Right lobe of liver (tissue), 4 donors: Measurements from ENCODE around the genes KIAA2012, FAM117B, NBEAL1 and RAPH1.

- PRO-cap, 4 experiments = no peak in any of the 4 experiments
- RAMPAGE, long total RNA, 2 experiments = no peak in any of the 2 experiments
Measured at GRCh38 chr2:201971466-201971917, 62.2 kb upstream of the FZD7 start.

DNA sequence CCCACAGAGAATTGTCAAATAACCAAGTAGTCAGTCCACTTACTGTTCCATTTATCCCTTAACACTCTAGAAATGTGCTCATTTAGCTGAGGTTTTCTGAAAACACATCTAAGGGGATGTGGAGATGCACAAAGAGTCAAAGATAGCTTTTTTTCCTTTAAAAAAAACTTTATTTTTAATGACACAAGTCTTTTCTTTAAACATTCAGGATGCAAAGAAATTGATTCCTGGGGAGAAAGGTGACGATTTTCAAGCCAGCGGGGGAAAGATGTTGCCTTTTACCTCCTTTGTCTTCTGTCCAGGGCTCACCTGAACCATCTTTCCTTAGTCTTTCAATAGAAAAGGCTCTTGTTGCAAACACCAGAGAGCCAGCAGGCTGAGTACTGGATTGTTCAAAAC, 55.6 kb upstream of the FZD7 start:
- PRO-cap, 4 experiments = no peak in any of the 4 experiments
- RAMPAGE, long total RNA, 2 experiments = no peak in any of the 2 experiments

GRCh38 chr2:202034363-202035476, 1.1 kb downstream of the FZD7 start:
- PRO-cap, 4 experiments = no peak in any of the 4 experiments
- RAMPAGE, long total RNA, 2 experiments = no peak in any of the 2 experiments

DNA sequence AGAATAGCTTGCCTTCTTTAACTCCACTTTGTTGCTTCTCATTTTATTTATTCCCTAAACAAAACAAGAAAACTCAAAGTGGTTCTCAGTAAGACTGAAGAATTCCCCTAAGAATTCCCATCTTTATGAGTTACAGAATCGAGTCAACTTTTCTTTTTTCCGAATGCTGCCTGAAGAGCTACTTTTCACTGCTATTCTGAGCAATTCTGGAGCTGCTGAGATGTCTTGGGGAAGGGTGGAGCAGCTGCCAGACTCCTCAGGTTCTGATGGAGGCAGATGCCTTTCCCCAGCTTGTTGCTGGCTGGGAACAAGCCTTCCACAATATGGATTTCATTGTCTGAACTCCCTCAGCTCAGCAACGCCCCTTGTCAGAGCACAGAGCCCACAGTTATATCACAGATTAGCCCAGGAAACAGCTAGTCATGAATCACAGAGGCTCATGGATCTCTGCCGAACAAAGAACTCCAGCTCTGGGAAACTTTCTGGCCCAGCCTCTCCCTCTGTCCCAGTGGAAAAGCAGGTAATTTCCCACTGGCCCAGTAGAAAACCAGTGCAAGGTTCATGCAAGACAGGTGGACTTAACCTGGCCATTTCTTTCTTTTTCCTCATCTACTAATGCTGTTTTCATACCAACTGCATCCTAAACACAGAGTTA, 8.9 kb upstream of the KIAA2012 start:
- PRO-cap, 4 experiments = no peak in any of the 4 experiments
- RAMPAGE, long total RNA, 2 experiments = no peak in any of the 2 experiments

- PRO-cap, 4 experiments = no peak in any of the 4 experiments
- RAMPAGE, long total RNA, 2 experiments = no peak in any of the 2 experiments
Measured at GRCh38 chr2:202073023-202073443, at the start of gene KIAA2012. TSS of gene KIAA2012 (plus strand) at chr2:202073255.

GRCh38 chr2:202312135-202312477, 46.5 kb downstream of the NOP58 start:
- PRO-cap, 4 experiments = no peak in any of the 4 experiments
- RAMPAGE, long total RNA, 2 experiments = no peak in any of the 2 experiments

DNA sequence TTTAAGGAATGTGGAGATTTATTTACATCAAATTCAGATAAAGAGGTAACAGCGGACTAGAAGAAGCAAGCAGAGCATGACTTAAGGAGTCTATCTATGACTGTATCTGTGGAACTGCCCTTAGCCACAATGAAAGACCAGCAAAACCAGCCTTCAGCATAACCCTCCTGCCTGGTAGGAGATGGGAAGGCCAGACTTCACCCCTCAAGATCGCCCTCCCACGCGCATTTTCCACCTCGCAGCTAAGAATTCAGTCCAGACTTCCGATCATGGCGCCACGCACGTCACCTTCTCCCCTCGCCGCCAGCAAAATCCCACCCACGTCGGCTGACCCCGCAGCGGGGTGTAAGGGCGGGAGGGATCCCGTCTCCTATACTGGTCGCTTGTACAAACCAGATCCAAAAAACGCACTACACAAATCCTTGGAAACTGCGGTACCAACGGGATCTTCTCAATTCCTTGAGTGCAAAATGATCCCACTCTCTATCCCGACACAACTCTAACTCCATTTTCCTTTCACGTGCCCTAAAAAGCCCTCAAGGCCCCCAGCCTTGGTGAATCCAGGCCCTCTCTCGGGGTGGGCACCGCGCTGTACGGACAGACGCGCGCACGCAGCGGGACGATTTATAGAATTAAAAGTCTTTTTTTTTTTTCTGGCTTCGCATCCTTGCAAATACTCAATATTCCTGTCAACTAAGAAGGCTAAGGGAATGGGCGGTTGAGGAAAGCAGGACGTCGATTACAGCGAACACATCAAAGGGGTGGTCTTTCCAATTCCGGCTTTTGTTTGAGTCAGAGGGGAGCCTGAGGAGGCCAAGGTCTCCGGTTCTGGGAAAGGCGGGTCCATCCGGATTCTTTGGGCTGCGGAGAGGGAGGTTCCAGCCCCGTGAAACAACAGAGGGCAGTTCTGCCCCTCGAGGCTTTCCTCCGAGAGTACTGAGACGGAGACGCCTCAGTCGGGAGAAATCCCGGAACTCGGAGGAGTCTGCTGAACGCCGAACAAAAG, 892 bp upstream of the BMPR2 start:
- PRO-cap, 4 experiments = peak in 4 of 4 experiments; most common plus-strand start position 258 of the sequence (in 4); most common minus-strand start position 938 of the sequence (in 3)
- RAMPAGE, long total RNA, 2 experiments = no peak in any of the 2 experiments

DNA sequence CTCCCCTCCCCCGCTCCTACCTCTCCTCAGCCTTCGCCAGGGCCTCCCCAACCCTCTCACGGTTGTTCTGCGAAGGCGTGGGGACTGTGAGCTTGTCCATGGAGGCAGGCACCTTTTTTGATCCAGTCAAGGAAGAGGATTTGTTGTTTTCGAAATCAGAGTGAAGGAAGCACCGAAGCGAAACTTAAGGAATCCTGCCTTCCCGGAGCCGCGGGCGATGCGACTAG, 557 bp downstream of the BMPR2 start:
- PRO-cap, 4 experiments = peak in 2 of 4 experiments; most common plus-strand start position 62 of the sequence (in 2); most common minus-strand start position 18 of the sequence (in 1)
- RAMPAGE, long total RNA, 2 experiments = no peak in any of the 2 experiments

GRCh38 chr2:202386038-202386422, 9.9 kb downstream of the BMPR2 start:
- PRO-cap, 4 experiments = no peak in any of the 4 experiments
- RAMPAGE, long total RNA, 2 experiments = no peak in any of the 2 experiments

- PRO-cap, 4 experiments = no peak in any of the 4 experiments
- RAMPAGE, long total RNA, 2 experiments = no peak in any of the 2 experiments
Measured at GRCh38 chr2:202501844-202502408, 125.8 kb downstream of the BMPR2 start.

DNA sequence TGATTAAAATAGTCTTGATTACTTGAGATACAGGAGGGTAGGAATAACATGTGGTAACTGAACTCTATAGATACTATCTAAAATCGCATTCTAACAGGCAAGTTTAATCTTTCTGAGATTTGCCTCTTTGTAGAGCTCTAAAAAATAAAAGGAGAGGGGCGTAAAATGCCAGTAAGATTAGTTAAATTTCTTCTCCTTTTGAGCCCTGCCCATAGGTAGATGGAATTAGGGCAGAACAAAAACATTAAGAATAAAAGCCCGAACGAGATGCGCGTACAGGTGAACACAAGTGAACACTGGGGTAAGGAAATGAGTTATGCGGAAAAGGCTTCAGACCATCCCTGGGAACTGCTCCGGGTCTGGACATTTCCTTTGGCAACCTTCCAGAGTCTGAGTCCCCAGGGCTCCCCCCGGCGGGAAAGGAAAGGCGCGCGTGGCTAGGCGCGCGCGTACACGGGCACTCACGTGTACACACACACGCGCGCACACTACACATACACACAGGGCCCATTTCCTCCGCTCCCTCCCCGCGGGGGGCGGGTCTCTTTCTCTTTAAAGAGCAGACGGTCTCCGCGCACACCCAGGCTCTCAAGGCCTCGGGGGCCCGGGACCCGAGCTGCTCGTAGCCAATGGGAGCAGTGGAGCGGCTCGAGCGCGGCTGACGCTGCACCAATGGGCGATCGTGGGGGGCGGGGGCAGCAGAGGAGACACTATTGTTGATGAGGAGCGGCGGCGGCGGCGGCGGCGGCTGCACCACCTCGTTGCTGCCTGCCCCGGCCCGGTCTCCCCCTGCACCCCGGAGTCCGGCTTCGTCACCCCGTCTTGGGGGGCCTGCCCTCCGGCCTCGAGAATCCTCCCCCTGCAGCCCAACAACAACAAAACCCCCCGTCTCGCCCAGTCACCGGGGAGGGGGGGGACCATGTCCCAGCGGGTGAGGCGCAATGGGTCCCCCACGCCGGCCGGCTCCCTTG, at the start of gene FAM117B:
Gene FAM117B, plus strand, starts transcription at position 701 of the 971 bp plus-strand sequence.
- PRO-cap, 4 experiments = peak in 4 of 4 experiments; most common plus-strand start position 713 of the sequence (in 4); most common minus-strand start position 526 of the sequence (in 2)
- RAMPAGE, long total RNA, 2 experiments = start-site peak on the plus strand in 2 of 2 experiments, centred at positions 661 to 722 of the sequence, 9 to 17 reads per replicate

DNA sequence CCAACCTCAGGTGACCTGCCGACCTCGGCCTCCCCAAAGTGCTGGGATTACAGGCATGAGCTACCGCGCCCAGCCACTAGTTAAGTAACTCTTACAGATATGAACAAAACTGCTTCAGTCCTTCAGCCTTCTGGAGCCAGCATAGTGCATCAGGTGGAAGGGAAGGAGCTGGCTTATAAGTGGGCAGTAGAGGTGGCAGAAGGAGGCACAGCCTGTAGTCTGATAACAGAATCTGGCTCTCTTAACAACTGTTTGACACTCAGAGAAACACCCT, 3.3 kb downstream of the FAM117B start:
- PRO-cap, 4 experiments = no peak in any of the 4 experiments
- RAMPAGE, long total RNA, 2 experiments = no peak in any of the 2 experiments

DNA sequence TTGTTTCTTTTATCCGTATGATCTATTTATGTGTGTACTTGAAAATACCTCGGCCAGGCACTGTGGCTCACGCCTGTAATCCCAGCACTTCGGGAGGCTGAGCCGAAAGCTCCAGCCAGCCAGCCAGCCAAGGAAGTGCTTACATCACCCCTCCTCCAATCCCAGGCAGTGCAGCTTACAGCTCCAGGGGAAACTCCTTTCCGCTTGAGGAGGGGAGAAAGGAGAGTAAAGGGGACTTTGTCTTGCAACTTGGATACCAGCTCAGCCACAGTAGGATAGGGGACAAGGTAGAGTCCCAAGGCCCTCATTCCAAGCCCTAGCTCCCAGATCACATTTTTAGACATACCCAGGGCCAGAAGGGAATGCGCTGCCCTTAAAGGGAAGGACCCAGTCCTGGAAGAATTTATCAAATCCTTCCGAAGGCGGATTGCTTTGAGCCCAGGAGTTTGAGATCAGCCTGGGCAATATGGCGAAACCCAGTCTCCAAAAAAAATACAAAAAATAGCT, 65.5 kb downstream of the ICA1L start:
- PRO-cap, 4 experiments = no peak in any of the 4 experiments
- RAMPAGE, long total RNA, 2 experiments = no peak in any of the 2 experiments

GRCh38 chr2:203014298-203015060, at the start of gene NBEAL1:
TSS of gene NBEAL1 (plus strand) at chr2:203014875.
- PRO-cap, 4 experiments = peak in 4 of 4 experiments; most common plus-strand start chr2:203014920 (in 4); most common minus-strand start chr2:203014620 (in 3)
- RAMPAGE, long total RNA, 2 experiments = start-site peak on the plus strand in 2 of 2 experiments, at chr2:203014862-203014931 at its widest, 328 to 579 reads per replicate

DNA sequence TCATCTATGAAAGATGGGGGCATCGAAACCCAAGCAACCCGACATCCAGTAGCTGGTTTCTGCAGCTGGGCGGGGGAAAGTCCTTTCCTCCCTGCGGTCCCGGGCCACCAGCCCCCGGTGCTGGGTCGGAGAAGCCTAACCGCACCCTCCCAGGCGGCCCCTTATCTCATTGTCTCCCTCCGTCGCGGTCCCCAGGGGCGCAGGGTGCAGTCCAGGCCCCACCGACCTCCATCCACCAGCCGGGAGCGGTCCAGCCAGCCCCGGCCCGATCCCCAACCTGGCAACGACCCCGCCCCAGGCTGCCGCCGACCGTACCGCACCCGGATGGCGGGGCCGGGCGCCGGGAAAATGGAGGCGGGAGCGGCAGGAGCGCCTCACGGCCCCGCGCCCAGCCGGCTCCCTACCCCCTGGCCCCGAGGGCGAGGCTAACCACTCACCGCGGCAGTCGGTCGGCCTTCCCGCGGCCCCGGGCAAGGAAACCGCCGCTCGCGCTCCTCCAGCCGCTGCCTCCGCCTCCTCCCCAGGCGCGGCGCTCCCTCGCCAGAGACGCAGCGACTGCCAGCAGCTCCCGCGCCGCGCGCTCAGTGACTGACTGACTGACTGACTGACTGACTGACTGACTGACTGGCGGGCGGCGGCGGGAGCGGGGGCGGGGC, at the start of gene RAPH1:
Gene RAPH1, minus strand, starts transcription at position 628 of the 656 bp plus-strand sequence.
- PRO-cap, 4 experiments = peak in 2 of 4 experiments; most common minus-strand start position 590 of the sequence (in 2)
- RAMPAGE, long total RNA, 2 experiments = start-site peak on the minus strand in 1 of 2 experiments, centred at position 613 of the sequence, 147 reads per replicate

DNA sequence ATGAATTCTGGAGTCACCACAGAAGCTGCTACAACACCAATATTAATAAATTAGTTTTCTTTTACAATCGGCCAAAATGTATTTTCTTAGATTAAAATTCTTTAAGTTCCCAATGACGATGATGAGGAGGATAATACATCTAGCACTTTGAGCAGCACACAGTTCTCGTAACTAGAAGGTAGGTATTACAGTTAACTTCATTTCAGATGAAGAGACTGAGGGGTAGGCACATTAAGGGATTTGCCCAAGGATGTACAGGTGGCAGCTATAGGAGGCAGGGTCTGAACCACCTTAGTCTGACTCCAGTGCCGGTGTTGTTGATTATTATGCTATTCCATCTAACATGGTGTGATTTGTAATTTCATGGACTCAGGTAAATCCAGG, 1.0 kb downstream of the CD28 start:
- PRO-cap, 4 experiments = no peak in any of the 4 experiments
- RAMPAGE, long total RNA, 2 experiments = no peak in any of the 2 experiments

GRCh38 chr2:203815219-203815537, 52.4 kb upstream of the CTLA4 start:
- PRO-cap, 4 experiments = no peak in any of the 4 experiments
- RAMPAGE, long total RNA, 2 experiments = no peak in any of the 2 experiments

- PRO-cap, 4 experiments = peak in 3 of 4 experiments; most common plus-strand start chr2:204407937 (in 2); most common minus-strand start chr2:204407835 (in 1)
- RAMPAGE, long total RNA, 2 experiments = no peak in any of the 2 experiments
Measured at GRCh38 chr2:204407708-204408140, 137.6 kb upstream of the PARD3B start.

GRCh38 chr2:204498835-204499117, 46.5 kb upstream of the PARD3B start:
- PRO-cap, 4 experiments = peak in 1 of 4 experiments; most common plus-strand start chr2:204498967 (in 1)
- RAMPAGE, long total RNA, 2 experiments = no peak in any of the 2 experiments

DNA sequence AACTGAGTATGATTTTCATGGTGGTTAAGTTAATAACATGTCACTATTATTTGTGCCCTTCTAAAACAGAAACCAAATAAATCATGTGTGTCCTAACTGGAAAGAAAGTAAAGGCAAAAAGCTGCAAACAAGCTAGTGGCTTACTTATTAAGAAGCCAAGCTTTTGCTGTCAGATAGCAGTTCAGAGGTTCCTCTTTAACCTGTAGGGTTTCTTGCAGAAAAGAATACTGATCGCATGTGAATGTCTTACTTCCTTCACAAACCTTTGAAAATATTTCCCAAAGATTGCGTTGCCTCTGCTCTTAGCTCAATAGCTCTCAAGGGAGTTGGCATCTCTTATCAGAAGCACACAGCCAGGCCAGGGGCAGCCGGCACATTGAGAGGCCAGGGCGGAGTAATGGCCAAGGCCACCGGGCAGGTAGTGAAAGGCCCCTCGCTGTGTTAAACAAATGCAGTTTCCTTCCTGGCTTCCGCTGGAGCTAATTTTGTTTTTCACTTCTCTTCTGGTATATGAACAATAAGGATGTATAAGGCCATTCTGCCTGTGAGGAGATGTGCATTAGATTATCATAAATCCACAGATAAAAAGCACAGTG, 542.5 kb upstream of the NRP2 start:
- PRO-cap, 4 experiments = no peak in any of the 4 experiments
- RAMPAGE, long total RNA, 2 experiments = no peak in any of the 2 experiments